Smooth muscle cell (in vitro differentiated cells): ENCODE data around the genes PWP2, LRRC3 and KRTAP10-4.

DNA sequence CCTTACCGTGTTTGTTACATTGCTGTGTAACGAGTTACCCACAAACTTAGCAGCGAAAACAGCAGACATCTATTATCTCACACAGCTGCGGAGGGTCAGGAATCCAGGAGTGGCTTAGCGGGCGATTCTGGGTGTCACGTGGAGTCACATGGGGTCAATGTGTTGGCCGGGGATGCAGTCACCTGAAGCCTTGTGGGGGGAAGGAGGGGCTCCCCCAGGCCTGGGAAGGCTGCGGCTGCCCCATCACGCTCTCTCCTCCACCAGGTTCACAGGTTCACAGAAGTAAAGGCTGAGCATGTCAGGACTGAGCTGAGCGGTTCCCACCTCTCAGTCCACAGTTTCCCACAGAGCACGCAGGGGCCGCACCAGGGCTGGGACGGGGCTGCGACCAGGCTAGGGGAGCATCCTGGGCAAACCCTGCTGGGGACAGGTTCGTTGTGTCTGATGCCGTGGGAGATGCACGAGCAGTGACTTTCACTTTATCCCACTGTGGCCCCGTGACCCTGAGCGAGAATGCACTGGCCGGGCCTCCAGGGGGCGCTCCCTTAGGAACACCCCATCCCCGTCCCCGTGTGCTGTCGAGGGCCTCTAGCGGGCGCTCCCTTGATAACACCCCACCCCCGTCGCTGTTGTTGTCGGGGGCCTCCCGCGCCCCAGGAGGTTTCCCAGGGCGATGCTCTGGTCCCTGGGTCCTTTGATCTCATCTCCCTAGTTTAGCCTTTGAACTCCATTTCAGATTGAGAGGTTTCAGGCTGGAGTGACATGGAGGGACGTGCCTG is 73.2 kb upstream of the TRAPPC10 start:
- RAMPAGE, long total RNA = no peak

DNA sequence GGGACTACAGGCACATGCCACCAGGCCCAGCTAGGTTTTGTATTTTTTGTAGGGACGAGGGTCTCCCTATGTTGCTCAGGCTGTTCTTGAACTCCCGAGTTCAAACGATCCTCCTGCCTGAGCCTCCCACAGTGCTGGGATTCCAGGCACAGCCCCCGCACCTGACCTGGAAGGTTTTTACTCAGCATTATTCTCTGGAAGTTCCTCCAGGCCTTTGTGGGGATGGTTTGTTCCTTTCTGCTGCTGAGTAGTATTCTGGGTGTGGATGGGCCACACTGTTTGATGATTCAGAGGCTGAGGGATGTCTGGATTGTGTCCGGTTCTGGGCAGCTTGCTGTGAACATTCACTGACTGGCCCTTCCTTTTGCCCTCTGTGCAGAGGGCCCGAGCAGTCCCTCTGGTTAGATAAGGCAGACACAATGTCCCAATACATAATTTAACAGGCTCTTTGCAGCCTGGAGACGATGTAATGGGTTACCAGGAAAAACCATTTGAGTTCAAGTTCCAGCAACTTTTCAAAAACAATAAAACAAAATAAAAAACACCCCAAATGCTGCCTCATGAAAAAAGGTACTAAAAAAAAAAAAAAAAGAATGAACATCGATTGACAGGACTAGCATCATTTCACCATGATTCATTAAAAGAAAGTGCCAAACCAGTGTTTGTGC is 5.9 kb upstream of the TRAPPC10 start:
- RAMPAGE, long total RNA = no peak

- RAMPAGE, long total RNA = no peak
Observed at GRCh38 chr21:44006769-44007083, 5.4 kb upstream of the TRAPPC10 start.

GRCh38 chr21:44024561-44025587 is 12.8 kb downstream of the TRAPPC10 start:
- RAMPAGE, long total RNA = no peak

GRCh38 chr21:44051316-44051932 is 39.3 kb downstream of the TRAPPC10 start:
- RAMPAGE, long total RNA = no peak

- RAMPAGE, long total RNA = no peak
Observed at GRCh38 chr21:44090227-44090947, 16.8 kb upstream of the PWP2 start.

DNA sequence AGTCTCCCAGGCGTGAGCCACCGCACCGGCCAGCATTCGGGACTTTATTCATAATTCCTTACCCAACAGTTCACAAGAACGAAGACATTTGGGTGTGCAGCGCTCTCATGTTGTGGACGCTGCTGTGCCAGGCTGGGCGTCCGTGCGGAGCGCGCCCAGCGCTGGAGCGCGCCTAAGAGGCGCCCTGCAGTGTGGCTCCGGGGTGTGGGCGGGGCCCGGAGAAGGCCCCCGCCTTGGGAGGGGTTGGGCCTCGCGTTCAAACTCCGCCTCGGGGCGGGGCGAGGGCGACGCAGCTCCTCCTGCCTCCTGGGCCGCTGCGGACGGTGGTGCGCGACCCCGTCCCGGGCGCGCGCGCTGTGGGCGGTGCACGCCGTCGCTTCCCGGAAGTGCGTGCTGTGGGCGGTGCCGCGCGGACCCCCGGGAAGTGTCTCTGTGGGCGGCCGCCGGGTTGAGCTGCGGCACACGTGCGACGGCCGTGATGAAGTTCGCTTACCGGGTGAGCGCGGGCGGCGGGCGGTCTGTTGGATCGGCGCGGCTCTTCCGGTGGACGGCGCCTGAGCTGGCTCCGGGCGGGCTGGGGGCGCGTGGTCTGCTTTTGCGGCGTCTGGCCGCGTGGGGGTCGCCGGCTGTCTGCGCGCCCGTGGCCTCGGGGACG is at the start of gene PWP2:
Gene PWP2 (plus strand): TSS at position 461 of the 655 bp plus-strand sequence.
- RAMPAGE, long total RNA = start-site peak on the plus strand centred at position 424 of the sequence, 70 bp wide, 64 and 33 reads in 2 replicates

DNA sequence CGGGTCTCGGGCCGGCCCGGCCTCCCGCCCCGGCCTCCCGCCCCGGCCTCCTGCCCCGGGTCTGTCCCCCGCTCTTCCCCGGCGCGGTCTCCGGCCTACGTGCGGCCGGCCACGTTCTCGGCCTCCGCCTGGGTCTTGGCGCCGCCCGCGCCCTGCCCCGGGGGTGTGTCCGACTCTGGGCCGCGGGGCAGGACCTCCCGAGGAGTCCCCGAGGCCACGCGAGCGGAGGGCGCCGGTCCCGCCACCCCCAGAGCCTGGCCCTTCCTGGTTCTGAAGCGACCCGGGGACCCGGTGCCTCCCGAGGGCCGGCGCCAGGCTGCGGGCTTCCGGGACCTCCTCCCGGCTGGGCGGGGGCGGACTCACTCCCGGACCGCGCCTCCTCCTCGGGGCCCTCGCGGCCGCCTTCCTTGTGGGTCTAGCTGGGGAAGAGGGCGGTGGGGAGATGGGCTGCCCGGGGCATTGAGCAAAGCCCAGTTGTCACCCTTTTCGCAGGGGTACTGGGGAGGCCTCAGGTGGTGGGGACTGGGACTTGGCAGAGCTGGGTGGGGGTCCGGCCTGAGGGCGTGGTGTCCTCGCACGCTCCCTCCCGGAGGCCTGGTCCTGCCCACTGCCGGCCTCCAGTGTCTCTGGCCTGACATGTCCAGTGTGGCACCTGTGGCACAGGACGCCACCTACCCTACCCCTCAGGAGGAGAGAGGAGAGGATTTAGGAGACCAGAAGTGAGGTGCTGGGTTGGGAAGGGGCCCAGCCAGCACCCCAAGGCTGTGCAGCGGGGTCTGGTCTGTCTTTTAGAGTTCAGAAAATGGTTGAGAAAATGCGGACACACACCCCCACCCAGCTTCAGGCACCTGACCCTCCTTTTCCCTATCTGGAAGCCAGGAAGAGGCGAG is 673 bp downstream of the PFKL start:
- RAMPAGE, long total RNA = no peak

DNA sequence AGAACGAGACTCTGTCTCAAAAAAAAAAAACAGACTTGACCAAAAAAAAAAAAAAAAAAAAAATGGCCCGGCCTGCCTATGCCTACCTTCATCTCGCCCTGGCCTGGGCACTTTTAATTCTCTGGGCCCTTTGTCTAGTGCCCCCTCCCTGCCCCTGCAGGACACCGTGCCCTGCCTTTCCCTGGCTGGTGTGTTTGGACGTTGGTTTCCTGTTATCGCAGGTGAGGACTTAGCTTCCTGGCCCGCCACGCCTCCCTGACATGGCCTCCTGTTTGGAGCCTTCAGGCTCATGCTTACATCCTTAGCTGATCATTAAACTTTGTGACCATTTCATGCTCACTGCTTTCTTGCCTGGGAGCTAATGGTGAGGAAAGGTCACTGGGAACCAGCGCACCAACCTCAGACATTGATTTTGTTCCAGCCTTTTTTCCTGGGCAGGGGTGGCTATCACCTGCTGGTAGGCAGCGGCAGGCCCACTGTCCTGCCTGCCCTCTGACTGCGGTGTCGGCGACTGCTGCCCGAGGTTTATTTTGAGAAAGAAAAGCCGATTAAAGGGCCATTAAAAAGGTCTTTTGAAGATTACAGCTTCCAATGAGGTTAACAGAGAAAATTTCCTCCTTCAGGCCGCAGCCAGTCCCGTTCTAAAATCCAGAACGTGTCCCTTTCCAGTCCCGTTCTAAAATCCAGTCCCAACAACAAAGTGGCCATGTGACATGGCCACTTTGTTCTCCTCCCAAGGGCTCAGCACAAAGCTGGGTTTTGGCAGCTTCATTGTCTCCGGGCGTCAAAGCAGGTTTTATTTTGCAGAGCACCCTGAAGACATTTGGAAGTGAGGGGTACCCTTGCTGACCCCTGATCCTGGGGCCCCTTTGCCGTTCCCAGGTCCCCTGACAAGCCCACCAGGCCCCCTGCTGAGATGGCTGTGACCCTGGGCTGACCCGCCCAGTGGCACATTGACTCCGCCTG is 3.8 kb downstream of the PFKL start:
- RAMPAGE, long total RNA = no peak

DNA sequence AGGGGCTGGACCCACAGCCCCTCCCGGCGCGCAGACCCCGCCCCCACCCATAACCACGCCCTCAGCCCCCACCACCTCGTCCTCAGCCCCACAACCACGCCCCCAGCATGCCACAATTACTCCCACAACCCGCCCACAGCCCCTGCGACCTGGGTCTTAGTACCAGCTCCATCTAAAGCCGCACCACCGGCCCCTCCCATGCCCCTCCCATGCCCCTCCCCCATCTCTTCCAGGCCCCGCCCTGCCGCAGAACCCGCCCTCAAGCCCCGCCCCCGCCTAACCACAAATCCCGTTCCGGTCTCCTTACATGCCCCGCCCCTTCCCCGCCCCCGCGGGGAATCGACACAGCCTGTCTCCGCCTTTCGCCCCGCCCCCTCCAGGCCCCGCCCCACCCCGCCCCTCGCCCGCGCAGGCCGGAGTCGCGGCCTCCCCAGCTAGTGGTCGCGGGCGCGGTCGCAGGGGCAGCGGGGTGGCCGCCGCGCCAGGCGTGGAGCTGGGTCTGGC is at the start of gene LRRC3:
Gene LRRC3 (plus strand): TSS at position 416 of the 504 bp plus-strand sequence.
- RAMPAGE, long total RNA = no peak

GRCh38 chr21:44478161-44478839 is 23.0 kb downstream of the LRRC3 start:
- RAMPAGE, long total RNA = no peak

DNA sequence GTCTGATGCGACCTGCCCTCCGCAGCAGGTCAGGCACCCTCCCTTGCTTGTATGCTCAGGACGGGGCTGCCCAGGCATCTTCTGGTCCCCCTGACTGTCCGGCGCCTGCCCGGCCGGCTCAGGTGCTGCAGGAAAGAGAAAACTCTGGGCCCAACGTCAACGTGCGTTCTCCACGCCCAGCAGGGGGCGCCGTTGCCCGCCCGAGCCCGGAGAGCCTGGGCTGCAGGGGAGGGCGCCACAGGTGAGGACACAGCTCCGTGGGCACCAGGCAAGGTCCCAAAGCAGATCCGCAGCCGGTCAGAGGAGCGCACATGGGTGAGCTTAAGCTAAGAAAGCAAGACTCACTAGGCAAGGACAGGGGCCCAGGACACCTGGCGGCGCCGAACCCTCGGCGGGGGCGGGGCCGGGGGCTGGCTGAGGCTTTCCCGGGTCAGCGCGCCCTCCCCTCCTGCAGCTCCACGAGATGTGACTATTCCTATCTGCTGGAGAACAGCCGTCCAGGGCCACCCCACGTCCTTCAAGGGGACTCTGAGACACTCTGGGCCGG is 29.4 kb downstream of the KRTAP10-1 start:
- RAMPAGE, long total RNA = no peak

GRCh38 chr21:44573285-44574129 is at the start of gene KRTAP10-4:
KRTAP10-4 (plus strand) TSS chr21:44573729.
- RAMPAGE, long total RNA = no peak

GRCh38 chr21:44696757-44697079 is 254 bp upstream of the KRTAP10-12 start:
- RAMPAGE, long total RNA = no peak

- RAMPAGE, long total RNA = no peak
Observed at GRCh38 chr21:44722960-44724062, 11.9 kb upstream of the TSPEAR start.

- RAMPAGE, long total RNA = no peak
Observed at GRCh38 chr21:44800870-44801600, 585 bp downstream of the UBE2G2 start.

- RAMPAGE, long total RNA = no peak
Observed at GRCh38 chr21:44891591-44892526, 18.4 kb upstream of the PTTG1IP start.

DNA sequence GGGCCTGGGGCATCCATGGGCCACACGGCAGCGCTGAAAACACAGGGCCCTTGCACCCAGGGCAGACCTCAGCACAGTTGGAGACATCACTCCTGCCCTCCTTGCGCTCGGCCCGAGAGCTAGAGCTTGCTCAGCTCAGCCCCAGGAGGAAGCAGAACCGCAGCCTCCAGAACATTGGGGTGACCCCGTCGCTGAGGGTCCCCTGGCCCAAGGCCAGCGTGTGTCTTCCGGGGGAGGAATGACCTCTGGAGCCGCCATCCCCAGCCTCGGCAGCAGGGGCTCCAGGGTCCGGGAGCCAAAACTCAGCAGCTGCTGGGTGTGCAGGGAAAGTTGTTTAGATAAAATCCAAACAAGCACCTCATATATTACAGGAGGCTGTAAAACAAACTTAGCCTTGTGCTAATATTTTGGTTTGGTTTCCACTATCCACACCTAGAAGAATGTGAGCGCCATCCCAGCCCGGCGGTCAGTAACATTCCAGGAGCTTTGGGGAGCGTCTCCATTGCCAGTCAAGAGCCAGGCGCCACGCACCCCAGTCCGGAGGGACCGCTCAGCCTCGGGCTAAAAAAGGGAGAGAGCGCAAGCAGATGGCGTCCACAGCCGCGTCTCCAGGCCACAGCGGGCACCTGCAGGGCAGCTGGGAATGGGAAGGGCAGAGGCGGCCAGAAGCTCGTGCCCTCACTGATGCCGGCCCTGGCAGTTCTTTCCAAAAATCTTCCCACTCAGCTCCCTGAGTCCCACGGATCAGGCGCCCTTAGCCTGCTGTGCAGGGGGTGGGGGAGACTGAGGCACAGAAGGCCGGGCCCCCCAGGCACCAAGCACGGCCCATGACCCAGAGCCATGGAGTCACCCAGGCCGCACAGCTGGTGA is 51.9 kb downstream of the SLX9 start:
- RAMPAGE, long total RNA = no peak

- RAMPAGE, long total RNA = no peak
Observed at GRCh38 chr21:45033082-45033847, 41.1 kb upstream of the ADARB1 start.

GRCh38 chr21:45063978-45064326 is 10.4 kb upstream of the ADARB1 start:
- RAMPAGE, long total RNA = no peak